Fibroblast of the aortic adventitia (primary cell): ENCODE measurements around the gene ANKH.

DNA sequence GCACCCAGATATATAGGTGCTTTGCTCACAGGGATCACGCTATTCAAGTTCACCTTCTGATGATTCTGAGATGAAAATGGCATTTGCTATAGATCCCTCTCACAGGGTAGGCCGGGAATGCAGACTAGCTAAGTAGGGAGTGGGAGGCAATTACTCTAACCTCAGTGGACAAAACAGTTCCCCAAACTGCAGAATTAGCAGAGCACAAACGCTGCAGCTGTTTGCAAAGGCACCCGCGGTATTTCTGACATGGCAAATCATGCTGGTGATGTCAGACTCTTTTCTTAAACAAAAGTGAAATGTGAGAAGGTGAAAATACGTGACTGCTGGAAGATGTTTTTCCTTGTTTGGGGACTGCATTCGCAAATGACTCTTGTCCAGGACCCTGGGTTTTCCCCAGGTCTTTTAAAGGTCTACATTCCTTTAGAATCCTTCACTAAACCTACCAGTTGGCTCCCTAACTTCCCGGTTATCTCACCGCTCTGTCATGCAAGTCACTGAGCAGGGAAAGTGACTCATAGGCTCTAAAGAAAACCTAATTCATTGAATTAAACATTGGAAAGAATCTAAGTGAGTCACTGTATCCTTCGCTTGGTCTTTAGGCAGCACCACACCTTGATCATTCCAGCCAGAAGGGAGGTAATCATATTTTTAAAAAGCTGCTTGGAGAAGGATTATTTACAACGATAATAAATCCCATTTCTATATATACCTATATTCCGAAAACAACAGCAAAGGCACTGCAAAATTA is 91.5 kb upstream of the DNAH5 start:
- CAGE, long polyA plus RNA = no peak

DNA sequence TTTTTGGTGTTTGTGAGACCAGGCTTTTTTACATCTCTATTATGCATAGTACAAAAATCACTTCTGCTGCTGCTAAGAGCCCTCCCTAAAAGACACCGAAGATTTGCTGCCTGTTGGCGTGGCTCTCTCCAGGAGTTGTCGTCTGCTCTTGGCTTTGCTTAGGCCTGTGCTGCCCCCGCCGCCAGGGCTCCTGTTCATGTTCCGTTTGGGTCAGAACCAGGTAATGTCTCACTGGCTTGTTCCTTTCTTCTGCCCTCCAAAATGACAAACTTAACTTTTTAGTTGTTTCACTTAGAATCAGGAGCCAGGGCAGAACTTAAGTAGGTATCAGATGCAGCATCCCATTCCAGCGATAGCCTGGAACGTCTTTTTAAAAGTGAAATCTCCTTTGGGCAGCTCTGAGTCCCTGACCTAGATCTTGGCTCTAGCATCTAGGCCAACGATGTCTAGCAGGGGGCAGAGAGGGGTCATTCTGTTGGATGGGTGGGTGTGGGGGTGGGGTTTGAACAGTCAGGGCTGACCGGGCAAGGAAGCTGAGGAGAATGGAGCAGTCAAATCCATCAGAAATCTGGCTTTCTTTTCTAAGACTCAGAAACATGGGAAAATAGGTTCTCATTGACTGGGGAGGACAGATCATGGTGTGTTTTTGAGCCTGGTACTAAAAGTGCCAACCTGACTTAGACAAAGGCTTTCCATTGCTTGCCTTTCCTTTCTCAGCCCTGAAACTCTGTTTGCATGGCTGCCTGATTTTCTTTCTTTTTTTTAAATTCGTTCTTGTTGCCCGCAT is 2.7 kb downstream of the TRIO start:
- CAGE, long polyA plus RNA = no peak

DNA sequence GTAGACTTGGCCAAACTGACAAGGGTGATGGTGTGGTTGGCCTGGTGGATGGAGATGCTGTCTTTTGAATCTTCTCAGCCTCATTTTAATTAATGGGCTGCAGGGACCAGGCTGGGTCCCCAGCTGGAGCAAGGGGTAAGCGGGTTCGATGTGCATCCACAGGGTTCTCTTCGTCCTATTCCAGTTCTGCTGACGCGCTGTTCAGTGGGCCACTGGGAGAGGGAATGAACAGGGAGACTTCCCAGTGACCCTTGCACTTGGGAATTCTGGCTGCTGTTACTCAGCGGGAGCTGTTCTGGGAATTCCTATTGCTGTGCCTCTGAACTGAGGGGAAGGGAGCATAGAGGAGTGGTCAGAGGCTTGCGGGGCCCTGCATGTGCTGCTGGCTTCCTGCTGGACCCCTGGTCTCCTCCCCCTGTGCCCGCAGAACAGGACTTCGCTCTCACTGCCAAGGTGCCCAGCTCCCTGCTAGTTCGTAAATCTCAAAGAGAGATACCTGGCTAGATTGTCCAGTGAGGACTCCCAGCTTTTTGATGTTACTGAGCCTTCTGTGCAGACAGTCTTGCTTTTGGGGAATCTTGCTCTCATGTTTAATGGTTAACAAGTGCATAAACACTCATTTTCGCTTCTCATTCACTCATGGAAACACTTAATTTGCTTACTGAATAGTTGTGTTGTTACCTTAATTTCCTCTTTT is 5.8 kb downstream of the TRIO start:
- CAGE, long polyA plus RNA = no peak

DNA sequence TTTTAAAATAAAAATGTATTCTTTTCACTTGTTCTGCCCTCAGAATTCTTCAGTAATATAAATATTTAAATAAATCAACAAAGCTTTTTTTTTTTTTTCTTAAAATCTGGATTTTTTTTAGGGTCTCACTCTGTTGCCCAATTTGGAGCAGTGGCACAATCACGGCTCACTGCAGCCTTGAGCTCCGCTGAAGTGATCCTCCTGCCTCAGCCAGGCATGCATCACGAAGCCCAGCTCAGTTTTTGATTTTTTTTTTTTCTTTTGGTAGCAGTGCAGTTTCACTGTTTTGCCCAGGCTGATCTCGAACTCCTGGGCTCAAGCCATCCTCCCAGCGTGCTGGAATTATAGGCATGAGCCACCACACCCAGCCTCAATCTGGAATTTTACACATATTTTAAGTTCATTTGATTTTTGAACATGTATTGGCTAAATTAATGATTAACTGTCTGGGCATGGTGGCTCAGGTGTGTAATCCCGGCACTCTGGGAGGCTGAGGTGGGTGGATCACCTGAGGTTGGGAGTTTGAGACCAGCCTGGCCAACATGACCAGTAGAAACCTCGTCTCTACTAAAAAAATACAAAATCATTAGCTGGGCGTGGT is 36.3 kb downstream of the TRIO start:
- CAGE, long polyA plus RNA = no peak

- CAGE, long polyA plus RNA = no peak
Measured at GRCh38 chr5:14189231-14189917, 46.2 kb downstream of the TRIO start.

GRCh38 chr5:14246315-14246954 is 103.3 kb downstream of the TRIO start:
- CAGE, long polyA plus RNA = no peak

GRCh38 chr5:14256929-14257777 is 114.0 kb downstream of the TRIO start:
- CAGE, long polyA plus RNA = no peak

DNA sequence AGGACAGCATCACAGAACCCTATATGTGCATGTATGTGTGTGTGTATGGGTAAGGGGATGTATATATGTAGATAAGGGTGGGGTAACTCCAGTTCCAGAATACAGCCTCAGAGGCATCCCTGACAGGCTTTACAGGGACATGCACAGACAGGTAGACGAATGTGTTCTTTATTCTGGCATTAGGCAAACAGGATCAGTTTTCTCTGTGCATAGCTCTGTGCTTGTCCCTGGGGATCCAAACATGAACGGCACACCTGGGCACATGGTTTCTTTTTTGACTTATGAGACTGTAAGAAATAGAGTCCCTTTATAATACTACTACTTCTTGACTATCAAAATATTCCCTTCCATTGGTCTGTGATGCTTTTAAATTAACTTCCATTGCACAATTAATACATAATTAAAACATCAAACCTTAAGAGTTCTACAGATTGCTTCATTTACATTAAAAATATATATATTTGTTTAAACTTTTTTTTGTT is 120.6 kb downstream of the TRIO start:
- CAGE, long polyA plus RNA = no peak

DNA sequence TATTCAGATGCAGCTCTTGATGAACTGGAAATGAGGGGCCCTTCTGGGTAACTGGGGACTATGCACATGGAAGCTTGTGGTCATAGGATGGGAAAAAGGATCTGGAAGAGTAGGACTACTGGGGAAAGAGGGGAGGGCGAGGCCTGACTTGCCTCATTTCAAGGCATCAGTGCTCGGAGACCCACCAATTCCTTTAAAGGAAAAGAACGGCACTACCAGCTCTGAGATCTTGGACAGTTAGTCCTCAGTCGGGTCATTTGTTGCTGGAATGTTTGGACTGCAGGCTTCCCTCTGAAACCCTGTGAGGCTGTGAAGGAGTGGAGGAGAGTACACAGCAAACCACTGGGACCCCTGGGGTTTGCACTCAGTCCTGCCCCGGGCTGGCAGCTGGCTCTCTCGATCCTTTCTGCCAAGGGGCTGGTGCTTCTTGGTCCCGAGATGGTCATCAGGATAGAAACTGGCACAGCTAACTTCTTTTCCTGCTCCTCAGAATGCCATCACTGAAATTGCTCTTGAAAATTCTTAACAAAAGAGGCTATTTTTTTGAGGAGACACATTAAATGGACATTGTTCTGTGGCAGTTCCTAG is 194.4 kb downstream of the TRIO start:
- CAGE, long polyA plus RNA = no peak

DNA sequence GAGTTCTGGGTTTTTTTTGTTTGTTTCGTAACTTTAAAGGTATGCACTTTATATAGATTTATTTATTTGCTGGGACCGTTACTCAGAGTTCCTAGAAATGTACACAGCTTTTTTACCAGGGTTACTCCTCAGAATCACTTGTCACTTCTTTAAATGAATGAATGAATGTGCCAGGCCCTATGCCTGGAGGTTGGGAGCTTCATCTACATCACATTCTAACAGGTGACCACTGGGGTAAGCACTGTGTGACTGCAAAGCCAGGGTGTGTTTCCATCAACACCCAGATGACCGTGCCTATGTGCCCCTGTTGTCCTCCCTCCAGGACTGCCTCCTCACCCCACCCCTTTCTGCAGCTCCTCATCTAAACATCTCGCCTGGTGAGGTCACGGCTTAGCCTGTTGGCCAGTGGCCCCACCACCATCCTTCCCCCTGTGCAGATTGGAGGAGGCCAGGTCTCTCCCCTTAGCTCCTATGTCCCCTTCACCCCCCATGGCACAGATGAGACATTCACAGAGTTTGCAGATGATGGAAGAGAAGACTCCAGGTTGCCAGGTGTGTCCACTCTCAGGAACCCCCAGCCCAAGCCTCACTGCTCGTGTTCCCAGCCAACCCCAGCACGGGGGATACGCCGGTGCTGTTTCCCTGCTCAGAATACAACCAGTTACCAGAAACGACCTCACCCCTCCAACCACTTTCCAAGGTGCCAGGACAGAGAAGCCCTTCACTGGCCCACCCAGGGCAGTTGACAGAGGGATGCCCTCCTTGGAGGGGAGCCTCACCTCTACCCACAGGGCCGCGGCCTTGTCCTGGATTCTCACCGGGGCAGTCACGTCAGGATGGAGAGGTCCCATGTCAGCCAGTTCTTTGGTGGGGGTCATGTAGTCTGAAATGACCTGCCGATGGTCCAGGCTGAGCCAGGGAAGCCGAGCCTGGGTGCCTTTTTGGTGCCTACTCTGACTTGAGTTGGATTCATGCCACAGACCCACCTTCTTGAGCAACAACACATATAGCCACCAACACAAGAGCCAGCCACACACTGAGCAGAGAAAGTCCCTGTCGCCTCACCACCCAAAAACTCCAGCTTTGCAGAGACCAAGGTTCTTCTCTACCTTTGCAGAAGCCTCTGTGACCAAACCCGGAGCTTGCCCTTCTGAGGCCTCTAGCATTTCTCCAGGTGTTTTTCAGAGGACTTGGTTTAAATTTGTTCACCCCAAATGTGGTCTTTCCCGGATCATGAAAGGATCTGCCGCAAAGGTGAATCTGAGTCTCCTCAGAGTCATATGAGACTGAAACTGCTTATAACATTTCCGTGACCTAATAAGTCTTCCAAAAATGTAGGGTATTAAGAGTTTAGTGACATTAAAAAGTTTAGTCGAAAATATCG is 154.2 kb upstream of the OTULINL start:
- CAGE, long polyA plus RNA = no peak

DNA sequence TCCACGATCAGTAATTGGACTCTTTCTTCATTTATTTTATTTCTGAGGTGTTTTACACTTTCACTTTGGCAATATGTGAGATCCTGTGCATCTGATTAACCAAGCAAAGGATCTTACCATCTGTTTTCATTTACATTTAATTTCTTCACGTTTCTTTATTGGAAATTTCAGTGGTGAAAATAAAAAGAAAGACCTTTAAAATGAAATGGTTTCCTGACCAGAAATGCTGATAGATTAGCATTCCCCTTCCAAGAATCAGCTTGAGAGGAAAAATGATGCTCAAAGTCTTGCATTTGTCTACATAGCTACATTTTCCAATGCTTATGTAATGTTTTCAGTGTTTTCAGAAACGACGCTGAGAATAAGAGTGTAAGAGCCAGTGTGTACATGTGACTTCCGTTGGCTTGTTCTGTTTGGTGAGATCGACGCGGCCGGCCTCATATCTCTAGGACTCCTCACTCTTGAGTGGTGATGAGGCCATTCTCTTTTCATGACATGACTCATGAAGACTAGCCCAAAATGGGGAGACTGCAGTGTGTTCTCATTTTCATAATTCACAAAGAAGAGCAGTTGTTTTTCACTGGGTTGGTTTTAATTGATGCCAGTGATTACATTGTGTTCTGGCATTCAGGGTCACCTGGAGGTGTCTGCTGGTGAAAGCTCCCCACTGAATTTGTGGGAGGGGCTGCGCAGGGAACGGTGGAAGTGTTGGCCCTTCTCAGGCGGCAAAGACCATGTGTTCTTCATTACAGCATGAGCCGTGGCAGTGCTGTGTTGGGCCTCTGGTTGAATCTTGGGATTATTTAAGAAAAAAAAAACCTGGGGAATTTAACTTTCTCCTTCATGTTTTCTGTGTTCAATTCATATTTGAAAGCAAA is 131.6 kb upstream of the OTULINL start:
- CAGE, long polyA plus RNA = no peak

GRCh38 chr5:14560027-14560843 is 21.4 kb upstream of the OTULINL start:
- CAGE, long polyA plus RNA = no peak

- CAGE, long polyA plus RNA = no peak
Measured at GRCh38 chr5:14701768-14702086, 37.2 kb downstream of the OTULIN start.

GRCh38 chr5:14841492-14841861 is 30.1 kb downstream of the ANKH start:
- CAGE, long polyA plus RNA = no peak

DNA sequence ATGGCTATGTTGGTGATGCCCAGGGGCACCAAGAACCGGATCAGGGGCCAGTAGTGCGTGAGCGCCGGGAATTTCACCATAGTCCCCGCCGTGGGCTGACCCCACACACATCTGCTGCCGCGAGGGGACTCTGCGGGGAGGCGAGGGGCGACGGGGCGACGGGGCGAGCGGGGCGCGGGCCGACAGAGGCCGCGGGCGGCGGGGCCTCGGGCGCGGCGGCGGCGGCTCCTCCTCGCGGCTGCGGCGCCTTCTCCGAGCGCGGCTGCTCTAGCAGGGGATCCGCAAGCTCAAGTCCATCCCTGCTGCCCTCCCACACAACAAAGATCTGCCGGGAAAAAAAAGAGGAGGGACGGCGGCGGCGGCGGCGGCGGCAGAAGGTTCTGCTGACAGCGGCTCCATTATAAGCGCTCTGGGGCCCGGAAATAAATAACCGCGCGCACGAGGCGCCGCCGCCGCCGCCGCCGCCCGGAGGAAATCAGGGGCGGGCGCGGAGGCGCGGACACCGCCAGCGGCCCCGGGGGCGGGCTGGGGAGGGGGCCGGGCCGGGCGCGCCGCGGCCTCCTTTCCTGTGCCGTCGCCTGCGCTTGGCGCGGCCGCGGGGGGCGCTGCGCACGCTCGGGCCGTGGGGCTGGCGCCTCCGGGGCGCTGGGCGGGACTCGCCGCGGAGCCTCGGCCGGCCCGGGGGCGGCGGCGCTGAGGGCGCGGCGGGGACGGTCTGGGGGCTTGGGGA is at the start of gene ANKH:
ANKH (minus strand) TSS at position 411 of the 730 bp plus-strand sequence.
- CAGE, long polyA plus RNA = no peak

DNA sequence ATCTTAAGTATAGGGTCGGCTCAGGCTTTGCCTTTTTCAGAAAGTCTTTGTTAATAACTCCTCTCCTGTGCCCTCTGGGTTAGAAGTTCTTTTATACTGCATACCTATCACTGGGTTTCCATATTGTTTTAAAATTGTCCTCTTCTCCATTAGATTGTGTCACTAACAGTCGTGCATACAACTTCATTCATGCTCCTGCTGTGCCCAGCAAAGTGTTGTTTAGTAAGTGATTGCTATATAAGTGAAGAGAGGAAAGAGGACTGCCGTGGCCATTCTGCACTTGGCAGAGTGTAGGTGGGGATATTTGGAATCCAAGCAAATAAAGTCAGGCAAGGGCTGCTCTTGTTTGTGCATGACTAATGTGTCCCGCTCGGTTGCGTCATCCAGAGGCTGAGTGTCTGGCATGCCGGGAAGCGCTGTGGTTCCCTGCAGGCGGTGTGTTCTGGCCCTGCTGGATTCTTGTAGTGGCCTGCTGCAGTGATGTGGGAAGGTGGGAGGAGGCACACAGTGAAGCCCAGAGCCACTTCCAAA is 136.8 kb upstream of the ANKH start:
- CAGE, long polyA plus RNA = no peak

DNA sequence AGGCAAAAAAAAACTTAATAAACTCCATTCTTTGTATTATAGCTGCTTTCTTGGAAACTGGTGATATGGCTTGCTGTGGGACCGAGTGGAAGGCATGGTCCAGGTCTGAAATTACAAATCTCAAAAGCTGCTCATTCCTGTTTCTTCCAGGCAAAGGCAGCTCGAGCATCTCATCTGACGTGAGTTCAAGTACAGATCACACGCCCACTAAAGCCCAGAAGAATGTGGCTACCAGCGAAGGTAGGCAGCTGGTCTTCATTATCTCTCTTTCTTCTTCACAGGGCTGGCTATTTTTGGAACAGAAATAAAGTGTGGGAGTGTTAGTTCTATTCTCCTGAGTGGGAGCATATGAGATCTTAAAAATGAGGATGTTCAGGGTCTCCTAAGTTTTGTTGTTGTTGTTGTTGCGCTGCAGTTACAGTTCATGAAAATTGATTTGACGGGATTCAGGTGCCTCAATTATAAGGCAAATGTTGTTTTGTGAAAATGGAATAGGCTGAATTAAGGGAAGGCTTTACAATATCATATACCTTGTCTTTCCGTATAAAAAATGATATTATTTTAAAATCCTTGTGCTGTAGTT is 115.9 kb downstream of the FBXL7 start:
- CAGE, long polyA plus RNA = no peak

DNA sequence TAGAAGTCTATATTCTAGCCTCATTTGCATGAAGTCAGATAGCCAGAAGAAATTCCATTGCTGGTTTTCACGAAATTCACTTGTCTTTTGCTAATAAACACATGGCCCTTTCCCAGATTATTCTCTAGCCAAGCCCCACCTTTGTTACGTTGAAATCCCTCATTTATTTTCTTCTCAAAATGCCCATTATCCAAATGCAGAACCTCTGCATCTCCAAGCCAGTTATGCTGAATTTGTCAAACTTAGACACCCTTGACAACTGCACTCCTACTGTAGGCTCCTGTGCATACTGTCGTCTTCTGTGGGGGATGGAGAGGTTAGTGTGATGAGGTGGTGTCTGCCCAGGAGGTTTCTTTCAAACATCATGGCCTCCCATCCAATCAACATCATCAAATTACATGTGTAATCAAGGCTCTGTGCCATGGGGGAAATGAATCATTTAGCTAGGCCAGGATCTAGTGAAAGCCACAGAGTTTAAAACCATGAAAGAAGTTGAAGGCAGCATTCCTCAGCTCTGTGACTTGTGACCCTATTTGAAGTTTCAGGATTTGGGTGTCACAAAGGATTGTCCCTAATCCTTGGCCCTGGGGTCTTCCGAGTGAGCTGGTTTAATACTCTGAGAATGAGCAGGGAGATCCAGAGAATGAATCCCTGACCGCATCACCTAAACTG is 240.7 kb downstream of the MARCHF11 start:
- CAGE, long polyA plus RNA = no peak

DNA sequence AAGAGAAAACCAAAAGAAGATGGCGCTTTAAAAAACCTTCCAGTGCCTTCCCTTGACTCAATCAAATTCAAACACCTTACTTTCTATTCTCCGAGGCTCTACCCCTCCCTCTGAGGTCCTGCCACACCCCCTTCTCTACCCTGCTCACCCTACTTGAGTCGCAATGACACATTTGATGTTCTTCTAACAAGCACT is 1.4 kb upstream of the ZNF622 start:
- CAGE, long polyA plus RNA = no peak

DNA sequence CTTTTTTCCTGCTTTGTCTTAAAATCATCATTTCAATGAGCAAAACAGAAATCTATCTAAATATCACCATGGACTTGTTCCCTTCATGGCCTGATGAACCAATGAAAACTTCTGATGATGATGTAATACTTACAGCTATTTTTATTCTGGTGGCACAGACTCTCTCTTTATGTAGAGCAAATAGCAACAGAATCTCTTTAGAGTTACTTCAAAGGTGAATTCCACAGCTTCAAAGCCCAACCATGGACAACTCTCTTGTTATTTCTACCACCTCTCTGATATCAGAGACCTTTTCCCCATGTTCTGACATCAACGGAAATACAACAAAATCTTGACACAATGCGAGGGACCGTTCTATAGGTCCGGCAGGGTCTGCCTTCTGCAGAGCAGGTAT is 70.1 kb downstream of the RETREG1 start:
- CAGE, long polyA plus RNA = no peak